NCI-H460 (cell line): ENCODE results near the genes B9D2, CEACAM5 and GRIK5.

RAMPAGE:
- cytosol, long total RNA = no peak
- long total RNA = no peak
- nucleus, long total RNA = no peak
Measured at GRCh38 chr19:41325869-41326737, 16.1 kb downstream of the CCDC97 start.

DNA sequence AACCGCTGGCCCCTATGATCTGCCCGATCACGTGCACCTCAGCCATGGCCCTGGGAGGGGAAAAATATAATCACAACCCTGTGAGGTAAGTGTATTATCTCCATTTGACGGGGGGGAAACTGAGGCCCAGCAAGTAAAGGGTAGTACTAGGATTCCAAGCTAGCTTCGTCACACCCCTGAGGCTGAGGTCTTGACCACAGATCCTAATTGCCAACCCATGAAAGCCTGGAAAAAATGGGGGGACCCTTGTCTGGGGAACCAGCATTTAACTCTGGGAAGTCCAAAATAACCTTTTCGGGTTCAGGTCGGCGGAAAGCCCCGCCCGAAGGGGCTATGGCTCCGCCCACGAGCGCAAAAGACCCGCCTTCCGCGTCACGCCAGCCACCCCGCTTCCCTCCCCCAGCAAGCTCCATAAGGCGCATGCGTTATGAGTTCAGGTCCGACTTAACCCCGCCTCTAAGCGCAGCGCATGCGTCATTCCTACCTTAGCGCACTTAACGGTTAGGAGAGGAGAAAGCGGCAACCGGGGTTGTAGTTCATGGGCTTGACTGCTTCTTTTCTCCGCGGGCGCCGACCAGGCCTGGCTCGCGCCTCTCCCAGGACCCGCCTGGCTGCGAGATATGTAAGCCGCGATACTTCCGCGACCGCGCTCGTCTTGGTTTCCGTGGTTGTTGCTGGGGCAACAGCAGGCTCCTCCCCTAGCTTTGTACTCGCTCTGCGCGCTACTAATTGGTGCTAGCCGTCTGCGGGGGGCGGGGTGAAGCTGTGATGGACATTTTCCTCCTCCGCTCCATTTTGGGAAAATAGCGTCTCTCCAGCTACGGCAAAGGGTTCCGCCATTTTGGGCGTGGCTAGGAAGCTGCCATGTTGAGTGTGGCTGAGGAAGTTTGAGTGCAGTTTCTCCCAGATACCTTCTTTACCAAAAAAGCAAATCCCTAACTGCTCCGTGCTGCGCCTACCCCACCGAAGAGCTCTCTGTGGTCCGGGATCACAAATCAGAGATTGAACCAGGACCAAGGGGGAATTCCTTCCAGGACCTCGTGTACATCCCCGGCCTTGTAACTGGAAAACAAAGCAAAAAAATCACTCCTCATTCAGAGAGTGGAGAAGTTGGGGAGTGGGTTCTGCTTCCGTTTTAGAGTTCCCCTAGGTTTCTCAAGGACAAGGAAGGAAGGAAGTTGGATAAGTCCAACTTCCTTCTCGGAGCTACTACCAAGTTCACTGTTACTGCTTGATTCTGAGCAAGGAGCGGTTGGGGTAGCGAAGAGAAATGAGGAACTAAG, at the start of gene B9D2:
Gene B9D2, minus strand, starts transcription at position 676 of the 1,283 bp plus-strand sequence.
RAMPAGE:
- cytosol, long total RNA = start-site peak on the minus strand centred at position 677 of the sequence, 9 bp wide, 24 and 26 reads in 2 replicates
- long total RNA = start-site peak on the minus strand centred at position 688 of the sequence, 26 bp wide, 20 and 39 reads in 2 replicates
- nucleus, long total RNA = start-site peak on the minus strand centred at position 687 of the sequence, 27 bp wide, 17 and 10 reads in 2 replicates

RAMPAGE:
- cytosol, long total RNA = no peak
- long total RNA = no peak
- nucleus, long total RNA = no peak
Measured at GRCh38 chr19:41421165-41421965, 5.8 kb downstream of the B3GNT8 start.

DNA sequence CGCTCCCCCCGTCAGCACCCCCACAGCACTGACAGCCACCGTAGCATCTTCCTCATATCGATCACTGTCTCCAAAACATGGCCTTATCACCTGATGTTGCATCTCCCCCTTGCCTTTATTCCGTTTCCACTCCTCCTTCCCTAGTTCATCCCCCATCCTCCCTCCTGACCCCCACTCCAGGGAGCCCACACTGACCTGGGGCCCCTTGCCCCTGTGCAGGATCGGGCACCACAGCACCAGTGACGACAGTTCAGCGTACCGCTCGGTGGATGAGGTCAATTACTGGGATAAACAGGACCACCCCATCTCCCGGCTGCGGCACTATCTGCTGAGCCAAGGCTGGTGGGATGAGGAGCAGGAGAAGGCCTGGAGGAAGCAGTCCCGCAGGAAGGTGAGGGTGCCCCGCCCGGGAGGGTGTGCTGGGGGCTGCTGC, 4.4 kb downstream of the B3GNT8 start:
RAMPAGE:
- cytosol, long total RNA = no peak
- long total RNA = no peak
- nucleus, long total RNA = no peak

DNA sequence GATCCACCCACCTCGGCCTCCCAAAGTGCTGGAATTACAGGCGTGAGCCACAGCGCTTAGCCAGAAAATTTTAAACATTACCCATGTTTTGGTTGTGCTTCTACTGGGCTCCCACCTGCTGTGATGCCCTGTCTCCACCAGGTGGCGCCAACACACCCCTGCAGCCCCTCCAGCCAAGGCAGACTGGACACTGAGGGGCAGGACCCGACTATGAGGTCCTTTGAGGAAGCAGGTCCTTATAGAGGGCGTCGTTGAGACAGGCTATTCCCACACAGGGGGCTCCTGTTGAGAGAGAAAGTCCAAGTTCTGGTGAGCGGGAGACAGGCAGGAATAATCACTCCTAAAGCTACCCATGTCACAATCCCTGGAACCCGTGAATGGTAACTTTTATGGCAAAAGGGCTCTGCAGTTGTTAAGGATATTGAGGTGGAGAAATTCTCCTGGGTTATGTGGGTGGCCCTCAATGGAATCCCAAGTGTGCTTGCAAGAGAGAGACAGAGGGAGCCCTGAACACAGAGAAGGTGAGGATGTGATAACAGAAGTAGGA, 6.5 kb downstream of the ERICH4 start:
RAMPAGE:
- cytosol, long total RNA = no peak
- long total RNA = no peak
- nucleus, long total RNA = no peak

GRCh38 chr19:41478468-41478771, 35.5 kb downstream of the ERICH4 start:
RAMPAGE:
- cytosol, long total RNA = no peak
- long total RNA = no peak
- nucleus, long total RNA = no peak

RAMPAGE:
- cytosol, long total RNA = no peak
- long total RNA = no peak
- nucleus, long total RNA = no peak
Measured at GRCh38 chr19:41480203-41480831, 37.4 kb downstream of the ERICH4 start.

GRCh38 chr19:41555620-41556123, 20.3 kb upstream of the CEACAM21 start:
RAMPAGE:
- cytosol, long total RNA = no peak
- long total RNA = no peak
- nucleus, long total RNA = no peak

DNA sequence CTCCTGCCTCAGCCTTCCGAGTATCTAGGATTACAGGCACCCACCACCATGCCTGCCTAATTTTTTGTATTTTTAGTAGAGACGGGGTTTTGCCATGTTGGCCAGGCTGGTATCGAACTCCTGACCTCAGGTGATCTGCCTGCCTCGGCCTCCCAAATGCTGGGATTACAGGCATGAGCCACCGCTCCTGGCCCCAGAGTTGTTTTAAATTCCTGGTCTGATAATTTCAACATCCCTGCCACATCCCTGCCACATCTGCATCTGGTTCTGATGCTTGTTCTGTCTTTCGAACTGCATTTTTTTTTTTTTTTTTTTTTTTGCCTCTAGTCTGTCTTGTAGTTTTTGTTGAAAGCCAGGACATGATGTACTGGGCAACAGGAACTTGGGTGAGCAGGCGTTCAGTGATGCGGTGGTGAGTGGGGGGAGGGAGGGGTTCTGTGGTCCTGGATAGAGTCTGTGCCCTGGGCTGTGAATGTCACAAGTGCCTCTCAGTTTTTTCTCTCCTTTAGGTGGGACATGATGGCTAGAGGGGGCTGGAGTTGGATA, 3.7 kb downstream of the CEACAM4 start:
RAMPAGE:
- cytosol, long total RNA = no peak
- long total RNA = no peak
- nucleus, long total RNA = no peak

DNA sequence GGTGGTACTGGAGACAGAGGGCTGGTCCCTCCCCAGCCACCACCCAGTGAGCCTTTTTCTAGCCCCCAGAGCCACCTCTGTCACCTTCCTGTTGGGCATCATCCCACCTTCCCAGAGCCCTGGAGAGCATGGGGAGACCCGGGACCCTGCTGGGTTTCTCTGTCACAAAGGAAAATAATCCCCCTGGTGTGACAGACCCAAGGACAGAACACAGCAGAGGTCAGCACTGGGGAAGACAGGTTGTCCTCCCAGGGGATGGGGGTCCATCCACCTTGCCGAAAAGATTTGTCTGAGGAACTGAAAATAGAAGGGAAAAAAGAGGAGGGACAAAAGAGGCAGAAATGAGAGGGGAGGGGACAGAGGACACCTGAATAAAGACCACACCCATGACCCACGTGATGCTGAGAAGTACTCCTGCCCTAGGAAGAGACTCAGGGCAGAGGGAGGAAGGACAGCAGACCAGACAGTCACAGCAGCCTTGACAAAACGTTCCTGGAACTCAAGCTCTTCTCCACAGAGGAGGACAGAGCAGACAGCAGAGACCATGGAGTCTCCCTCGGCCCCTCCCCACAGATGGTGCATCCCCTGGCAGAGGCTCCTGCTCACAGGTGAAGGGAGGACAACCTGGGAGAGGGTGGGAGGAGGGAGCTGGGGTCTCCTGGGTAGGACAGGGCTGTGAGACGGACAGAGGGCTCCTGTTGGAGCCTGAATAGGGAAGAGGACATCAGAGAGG, at the start of gene CEACAM5:
Gene CEACAM5, plus strand, starts transcription at position 439 of the 733 bp plus-strand sequence.
RAMPAGE:
- cytosol, long total RNA = no peak
- long total RNA = no peak
- nucleus, long total RNA = no peak

RAMPAGE:
- cytosol, long total RNA = no peak
- long total RNA = no peak
- nucleus, long total RNA = no peak
Measured at GRCh38 chr19:41891697-41892061, 8.7 kb downstream of the ARHGEF1 start.

DNA sequence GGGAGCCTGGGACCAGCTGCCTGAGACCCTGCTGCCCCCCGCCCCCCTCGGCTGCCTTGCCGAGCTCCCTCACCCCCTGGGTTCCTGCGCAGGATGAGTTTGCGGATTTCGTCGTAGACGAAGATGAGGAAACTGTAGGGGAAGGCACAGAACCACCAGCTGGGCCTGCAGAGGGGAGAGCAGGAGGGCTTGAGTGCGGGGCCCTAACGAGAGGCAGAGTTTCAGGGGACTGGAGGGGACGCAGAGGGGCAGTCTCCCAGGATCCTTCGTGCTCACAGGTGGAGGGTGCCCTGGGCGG, 8.0 kb upstream of the RABAC1 start:
RAMPAGE:
- cytosol, long total RNA = no peak
- long total RNA = no peak
- nucleus, long total RNA = no peak

DNA sequence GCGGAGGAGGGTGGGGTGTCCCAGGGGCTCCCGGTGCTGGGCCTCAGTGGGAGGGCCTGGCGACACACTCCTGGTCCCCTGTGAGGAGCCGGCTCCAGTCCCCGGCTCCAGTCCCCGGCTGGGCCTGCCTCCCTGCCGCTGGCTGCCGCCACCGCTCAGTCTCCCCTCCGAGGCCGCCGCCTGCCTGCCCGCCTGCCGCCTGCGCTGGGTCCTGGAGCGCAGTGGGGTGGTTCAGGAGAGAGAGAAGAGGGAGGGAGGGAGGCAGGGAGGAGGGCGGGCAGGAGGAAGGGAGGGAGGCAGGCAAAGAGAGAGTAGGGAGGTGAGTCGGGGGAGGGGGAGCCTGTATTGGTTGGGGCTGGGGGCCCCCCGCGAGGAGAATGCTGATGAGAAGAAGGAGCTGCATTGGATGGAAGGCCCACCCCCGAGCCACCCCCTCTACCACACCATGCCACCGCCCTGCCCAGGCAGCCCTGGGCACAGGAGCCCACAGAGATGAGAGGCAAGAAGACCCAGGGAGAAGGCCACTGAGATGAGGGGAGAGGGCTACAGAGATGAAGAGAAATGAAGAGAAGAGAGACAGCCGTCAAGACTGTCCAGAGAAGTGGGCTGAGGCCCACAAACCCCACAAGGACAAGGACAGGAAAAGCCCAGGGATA, at the start of gene GRIK5:
Gene GRIK5, minus strand, starts transcription at position 223 of the 656 bp plus-strand sequence.
RAMPAGE:
- cytosol, long total RNA = no peak
- long total RNA = no peak
- nucleus, long total RNA = no peak

DNA sequence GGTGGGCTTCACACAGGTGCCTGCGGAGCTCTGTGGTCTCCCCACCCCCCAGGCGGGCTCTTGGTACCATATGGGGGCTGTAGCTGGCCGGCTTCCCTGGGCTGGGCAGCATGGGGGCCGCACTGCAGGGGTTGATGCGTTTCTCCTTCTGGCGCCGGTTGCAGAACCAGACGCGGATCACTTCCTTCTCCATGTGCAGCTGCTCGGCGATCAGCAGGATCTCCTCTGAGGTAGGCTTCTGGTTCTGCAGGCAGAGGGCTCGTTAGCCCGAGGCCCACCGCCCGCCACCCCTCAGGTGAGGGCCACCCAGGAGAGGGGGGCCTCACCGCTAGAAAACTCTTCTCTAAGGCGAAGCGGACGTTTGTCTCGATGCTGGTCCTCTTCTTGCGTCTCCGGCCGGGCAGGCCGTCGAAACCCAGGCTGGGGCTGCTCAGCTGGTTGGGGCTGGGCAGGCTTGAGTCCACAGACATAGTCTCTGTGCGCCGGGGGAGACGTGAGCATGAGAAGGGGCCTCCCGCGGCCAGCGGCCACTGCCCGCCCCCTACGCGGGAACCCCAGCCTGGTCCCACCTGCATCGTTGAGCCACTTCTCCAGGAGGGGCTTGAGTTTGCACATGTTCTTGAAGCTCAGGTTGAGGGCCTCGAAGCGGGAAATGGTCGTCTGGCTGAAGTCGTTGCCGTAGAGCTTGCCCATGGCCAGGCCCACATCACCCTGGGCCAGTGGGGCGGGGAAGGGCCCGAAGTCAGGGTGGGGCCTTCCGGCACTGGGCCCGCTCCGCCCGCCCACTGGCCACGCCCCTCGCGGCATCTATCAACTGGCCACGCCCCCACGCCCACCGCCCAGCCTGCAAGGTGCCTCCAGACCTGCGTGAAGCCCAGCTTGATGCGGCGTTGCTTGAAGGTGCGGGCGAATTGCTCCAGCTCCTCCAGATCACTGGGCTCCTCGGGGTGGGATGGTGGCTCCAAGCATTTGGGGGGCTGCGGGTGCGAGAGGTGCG, 19.6 kb downstream of the ZNF574 start:
RAMPAGE:
- cytosol, long total RNA = no peak
- long total RNA = no peak
- nucleus, long total RNA = no peak

DNA sequence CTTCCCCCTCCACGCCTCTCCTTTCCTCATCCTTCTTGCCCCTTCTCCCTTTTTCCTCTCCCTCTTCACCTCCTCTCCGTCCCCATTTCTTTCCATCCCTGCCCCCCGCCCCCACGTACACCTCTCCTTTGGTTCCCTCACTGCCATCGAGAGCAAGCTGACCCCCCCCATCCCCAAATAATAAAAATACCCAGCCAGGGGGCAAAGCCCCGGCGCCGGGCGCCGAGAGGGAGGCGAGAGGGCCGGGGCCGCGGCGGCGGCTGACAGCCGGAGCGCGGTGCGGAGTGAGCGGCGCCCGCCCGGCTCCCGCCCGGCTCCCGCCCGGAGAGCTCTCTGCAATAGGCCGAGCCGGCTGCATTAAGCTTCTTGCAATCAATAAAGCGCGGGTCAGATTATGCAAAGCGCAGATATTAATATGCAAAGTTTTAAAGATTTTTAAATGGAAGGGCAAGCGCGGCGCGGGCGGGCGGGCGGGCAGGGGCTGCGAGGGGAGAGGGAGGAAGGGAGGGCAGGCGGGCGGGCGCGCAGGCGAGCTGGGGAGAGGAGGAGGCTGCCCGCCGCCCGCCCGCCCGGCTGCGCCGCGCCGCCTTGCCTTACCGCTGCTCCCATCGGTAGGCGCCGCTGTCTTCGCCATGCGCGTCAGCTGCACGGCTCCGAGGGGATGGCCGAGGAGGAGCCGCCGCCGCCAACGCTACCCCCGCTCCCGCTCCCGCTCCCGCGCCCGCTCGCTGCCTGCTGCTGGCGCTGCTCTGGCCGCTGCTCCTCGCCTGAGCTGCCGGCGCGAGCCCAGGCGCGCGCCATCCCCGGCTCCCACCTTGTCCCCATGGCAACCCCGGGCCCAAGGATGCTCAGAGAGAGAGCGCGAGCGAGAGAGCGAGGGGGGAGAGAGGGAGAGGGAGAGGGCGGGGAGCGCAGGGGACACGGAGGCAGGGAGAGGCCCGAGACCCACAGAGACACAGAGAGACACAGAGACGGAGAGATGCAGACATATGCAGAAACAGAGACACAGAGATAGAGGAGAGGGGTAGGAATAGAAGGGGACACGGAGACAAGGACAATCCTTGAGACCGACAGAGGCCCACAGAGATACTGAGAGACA, 40.6 kb downstream of the DEDD2 start:
RAMPAGE:
- cytosol, long total RNA = no peak
- long total RNA = no peak
- nucleus, long total RNA = no peak

DNA sequence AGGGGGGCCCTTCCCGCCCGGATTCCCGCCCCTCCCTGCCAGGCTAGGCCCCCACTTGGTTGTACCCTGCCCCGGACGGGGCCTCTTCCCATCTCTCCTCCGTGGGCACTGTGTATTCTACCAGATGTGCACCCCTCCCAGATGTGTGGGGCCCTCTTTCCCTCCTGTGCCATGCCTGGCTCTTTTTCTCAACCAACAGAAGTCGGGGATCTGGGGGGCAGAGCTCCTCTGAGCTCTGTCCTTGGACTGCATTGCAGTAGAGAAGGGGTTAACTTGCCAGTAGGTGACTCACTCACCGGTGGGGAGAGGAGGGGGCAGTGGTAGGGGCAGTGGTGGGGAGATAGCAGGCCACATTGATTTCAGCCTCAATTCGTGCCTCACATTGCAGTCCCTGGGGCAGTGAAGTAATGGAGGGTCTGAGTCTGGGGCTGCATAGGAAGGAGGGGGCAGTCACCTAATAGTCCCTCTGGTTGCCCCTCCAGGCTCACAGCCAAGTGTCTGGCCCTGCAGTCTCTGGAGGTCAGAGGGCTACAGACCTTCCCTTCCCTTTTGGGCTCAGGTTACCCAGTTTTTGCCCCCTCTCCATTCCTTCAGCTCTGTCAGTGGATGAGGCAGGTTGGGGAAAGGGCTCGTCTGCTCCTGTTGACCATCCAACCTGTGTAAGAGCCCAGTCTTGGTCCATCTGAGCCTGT, 12.8 kb downstream of the CIC start:
RAMPAGE:
- cytosol, long total RNA = no peak
- long total RNA = no peak
- nucleus, long total RNA = no peak

DNA sequence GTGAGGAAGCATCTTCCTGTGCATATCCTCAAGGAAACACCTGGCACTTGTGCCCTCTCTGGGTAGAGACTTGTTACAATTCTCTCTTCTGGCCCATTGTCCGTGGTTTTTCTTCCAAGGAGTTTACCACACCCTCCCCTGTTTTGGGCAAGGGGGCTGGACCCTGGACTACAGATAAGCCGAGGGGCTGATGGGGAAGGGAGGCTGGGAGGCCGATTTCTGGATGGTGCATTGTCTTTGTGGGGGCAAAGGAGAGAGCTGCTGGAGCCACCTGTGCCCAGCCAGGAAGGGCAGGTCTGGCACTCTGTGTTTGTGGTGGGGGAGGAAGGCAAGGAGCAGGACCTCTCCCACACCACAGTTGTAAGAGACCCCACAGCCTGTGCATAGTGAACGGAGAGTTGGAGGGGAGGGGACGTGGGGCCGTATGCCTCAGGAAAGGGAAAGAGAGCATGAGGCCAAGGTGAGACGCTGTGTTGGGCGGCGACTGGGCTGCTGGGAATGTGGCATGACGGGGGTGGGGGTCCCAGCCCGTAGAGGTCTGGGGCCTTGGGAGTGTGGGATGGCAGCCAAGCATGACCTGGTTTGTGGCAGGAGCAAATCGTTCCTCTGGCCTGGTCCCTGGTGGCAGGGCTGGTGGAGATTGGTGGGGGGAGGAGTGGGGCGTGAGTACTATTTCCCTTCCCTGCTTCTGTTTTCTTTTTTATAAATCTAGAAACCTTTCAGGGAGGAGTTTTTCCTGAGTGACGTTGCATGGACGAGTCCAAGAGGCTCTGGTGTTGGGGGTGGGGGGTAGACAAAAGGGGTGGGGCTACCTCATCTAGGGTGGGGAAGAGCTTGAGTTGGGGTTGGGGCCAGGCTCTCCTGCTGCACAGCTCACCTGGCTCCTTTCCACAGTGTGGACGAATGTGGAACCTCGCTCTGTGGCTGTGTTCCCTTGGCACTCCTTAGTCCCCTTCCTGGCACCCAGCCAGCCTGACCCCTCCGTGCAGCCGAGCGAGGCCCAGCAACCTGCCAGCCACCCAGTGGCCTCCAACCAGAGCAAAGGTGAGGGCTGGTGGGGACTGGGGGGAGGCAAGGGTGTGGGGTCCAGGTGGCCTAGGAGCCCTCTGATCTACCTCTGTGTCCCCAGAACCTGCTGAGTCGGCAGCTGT, 15.7 kb upstream of the PRR19 start:
RAMPAGE:
- cytosol, long total RNA = no peak
- long total RNA = no peak
- nucleus, long total RNA = no peak

DNA sequence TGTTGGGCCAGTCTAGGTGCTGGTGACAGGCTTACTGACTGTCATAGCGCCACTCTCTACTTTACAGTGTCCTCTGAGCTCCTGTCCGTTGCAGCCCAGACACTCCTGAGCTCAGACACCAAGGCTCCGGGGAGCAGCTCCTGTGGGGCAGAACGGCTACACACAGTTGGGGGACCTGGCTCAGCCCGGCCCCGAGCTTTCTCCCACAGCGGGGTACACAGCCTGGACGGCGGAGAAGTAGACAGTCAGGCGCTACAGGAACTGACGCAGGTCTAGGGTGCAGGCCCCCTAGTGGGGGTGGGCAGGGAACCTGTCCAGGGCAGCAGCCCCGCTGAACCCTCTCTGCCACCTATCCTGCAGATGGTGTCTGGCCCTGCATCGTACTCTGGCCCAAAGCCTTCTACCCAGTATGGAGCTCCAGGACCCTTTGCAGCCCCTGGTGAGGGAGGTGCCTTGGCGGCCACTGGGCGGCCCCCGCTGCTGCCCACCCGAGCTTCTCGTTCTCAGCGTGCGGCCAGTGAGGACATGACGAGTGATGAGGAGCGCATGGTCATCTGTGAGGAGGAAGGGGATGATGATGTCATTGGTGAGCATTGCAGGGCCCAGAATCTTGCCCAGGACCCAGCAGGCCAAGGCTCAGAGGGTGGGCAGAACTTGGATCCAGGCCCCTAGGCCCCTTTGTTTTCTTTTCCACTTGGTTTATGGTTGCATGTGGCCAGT, 13.0 kb upstream of the PRR19 start:
RAMPAGE:
- cytosol, long total RNA = no peak
- long total RNA = no peak
- nucleus, long total RNA = no peak

DNA sequence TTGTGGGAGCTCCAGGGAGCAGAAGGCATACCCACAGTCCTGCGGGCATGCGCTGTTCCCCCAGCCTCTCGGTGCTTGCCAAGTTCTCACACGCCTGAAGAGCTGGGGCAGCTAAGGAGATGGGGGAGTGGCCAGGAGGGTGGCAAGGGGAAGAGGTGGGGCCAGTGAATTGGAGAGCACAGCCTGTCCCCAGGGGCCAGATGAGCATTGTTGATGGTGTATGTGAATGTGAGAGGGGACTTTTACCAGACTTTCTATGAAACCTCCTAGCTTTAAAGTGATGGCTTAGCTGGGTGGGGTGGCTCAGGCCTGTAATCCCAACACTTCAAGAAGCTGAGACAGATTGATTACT, 24.9 kb downstream of the CNFN start:
RAMPAGE:
- cytosol, long total RNA = no peak
- long total RNA = no peak
- nucleus, long total RNA = no peak

GRCh38 chr19:42368318-42368880, 21.7 kb downstream of the CNFN start:
RAMPAGE:
- cytosol, long total RNA = no peak
- long total RNA = no peak
- nucleus, long total RNA = no peak